Cardiac atrium fibroblast (primary cell): ENCODE data around the gene WDR38.

DNA sequence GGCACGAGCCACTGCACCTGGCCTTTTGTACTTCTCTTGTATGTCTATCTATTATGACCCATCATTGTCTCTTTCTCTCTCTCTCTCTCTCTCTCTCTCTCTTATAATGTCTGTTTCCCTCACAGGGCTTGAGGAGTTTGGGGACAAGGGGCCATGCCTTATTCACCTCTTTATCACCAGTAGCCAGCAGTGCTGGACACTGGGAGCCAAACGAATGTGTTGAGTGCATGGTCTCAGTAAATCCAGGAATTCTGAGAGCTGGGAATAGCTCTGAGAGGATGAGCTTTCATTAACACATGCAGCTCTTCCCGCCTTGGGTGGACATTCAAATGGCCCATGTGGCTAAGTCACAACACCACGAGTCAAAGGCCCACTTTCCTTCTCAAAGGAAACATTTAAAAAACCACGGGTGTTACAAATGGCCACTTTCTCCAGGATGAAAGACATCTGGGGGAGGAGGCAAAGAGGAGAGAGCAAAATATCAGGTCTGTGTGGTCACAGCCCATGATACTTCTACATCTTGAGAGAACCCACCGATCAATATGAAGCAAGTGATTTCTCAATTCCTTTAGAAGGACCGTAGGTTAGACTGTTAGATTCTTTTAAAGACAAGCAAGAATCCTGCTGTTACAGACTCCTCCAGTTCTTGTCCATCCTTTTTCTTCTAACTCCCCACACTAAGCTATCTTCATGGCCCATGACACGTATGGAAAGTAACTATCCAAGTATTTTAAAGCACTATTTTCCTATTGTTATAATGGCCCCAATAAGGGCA lies 139.3 kb downstream of the CRB2 start:
- RAMPAGE, long total RNA = no peak

DNA sequence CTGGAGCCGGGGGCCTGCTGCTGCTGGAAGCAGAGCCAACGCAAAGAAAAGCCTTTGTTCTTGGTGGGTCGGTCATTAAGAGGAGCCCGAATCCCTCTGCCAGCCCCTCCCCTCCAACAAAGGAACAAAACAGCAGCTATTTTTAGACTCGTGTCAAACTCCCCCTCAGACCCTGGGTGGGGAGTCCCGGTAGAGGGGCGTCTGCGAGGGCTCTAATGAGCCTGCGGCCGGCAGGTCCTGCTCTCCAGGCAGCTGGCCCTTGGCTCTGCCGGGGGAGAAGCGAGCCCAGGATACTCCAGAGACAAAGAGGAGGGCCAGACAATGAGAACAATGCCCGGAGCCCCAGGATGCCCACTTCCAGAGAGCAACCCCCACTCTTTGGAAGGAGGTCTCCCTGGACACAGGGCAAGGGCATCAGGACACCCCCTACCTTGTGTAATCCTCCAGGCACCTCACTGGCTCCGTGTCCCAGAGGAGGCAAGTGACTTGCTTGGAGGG lies 114.1 kb downstream of the LHX2 start:
- RAMPAGE, long total RNA = no peak

DNA sequence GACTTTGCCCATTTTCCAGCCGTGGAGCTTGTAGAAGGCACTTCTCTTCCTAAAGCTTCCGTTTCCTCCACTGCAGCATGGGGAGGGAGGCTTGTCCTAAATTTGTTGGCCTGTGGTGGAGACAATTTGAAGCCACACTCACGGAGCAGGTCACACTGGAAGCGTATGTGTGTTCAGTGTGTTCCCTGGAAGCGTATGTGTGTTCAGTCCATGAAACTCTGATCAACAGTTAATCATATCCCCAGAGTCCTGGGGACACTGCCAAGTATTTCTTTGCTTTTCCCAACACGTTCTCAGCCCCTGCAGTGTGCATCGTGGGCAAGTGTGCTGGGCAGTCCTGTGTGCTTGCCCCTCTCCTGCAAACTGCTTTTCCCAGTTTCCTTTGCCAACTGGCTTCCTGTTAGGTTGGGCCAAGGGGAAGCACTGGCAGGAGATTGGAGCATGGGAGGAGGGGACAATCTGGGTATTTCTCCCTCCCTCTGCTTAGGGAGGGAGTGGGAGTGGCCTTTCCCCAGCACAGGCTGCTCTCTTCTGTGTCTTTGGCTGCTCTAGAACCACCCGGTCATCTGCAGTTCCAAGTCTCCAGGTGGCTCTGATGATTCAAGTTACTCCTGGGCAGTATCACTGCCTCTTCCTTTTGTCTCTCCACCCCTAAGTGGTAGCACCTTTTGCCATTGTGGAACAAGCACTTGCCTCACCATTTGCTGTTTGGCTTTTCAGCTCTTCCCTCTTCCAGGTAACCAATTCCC lies 36.8 kb upstream of the NEK6 start:
- RAMPAGE, long total RNA = no peak

- RAMPAGE, long total RNA = no peak
Observed at GRCh38 chr9:124259070-124259269, 1.2 kb downstream of the NEK6 start.

GRCh38 chr9:124309572-124310130 lies 51.9 kb downstream of the NEK6 start:
- RAMPAGE, long total RNA = no peak

GRCh38 chr9:124344472-124345537 lies 70.4 kb downstream of the PSMB7 start:
- RAMPAGE, long total RNA = no peak

GRCh38 chr9:124409428-124410036 lies 5.7 kb downstream of the PSMB7 start:
- RAMPAGE, long total RNA = no peak

DNA sequence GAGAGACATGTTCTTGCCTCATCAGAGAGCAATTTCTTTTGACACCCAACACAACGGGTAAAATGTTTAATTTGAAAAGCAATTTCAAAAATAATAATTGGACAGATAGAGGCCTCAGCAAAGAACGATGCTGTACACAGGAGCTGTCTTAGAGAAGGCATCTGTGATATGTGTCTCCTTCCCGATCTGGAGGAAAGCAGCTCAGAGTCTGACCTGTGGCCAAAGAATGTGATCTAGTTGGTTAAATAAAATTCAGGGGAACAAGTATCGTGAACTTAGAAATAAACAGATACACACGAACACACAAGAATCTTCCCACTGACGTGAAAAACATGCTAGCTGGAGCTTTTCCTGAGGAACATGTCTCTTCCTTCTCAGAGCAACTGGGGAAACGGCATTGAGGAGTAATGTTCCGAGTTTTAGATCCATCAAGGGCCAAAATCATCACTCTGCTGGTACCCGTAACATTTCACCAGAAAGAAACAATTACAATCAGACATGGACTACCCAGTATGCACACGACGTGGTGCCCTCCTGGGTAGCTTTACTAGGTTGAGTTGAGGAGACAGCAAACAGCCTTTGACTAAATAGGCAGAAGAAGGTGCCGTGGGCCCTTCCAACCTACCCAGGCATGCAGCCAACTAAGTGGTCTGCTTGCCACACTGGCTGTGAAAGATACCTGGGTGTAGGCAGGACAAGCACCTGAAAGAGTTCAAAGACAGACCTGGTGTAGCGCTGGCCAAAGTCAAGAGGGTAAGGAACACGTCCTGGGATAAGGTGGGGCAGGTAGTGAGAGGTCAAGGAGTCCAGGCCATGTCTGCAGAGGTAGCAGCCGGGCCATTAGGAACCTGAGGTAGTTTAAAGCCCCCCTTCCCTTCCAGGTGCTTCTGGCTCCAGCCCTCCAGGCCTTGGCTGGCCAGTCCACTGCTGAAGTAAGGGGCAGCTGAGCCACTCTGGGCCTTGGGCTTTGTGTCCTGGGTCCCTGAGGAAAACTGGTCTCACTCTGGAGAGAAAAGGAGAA lies 13.6 kb upstream of the NR5A1 start:
- RAMPAGE, long total RNA = no peak

- RAMPAGE, long total RNA = no peak
Observed at GRCh38 chr9:124594428-124595049, 87.3 kb upstream of the NR5A1 start.

DNA sequence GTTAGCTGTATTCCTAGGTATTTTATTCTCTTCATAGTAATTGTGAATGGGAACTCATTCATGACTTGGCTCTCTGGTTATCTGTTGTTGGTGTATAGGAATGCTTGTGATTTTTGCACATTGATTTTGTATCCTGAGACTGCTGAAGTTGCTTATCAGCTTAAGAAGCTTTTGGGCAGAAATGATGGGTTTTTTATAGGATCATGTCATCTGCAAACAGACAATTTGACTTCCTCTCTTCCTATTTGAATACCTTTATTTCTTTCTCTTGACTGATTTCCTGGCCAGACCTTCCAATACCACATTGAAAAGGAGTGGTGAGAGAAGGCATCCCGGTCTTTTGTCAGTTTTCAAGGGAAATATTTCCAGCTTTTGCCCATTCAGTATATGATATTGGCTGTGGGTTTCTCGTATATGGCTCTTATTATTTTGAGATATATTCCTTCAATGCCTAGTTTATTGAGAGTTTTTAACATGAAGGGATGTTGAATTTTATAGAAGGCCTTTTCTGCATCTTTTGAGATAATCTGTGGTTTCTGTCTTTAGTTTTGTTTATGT lies 102.7 kb upstream of the NR5A1 start:
- RAMPAGE, long total RNA = no peak

GRCh38 chr9:124711344-124712274 lies 59.5 kb downstream of the NR6A1 start:
- RAMPAGE, long total RNA = no peak

GRCh38 chr9:124818370-124819481 lies 34.5 kb upstream of the WDR38 start:
- RAMPAGE, long total RNA = no peak

DNA sequence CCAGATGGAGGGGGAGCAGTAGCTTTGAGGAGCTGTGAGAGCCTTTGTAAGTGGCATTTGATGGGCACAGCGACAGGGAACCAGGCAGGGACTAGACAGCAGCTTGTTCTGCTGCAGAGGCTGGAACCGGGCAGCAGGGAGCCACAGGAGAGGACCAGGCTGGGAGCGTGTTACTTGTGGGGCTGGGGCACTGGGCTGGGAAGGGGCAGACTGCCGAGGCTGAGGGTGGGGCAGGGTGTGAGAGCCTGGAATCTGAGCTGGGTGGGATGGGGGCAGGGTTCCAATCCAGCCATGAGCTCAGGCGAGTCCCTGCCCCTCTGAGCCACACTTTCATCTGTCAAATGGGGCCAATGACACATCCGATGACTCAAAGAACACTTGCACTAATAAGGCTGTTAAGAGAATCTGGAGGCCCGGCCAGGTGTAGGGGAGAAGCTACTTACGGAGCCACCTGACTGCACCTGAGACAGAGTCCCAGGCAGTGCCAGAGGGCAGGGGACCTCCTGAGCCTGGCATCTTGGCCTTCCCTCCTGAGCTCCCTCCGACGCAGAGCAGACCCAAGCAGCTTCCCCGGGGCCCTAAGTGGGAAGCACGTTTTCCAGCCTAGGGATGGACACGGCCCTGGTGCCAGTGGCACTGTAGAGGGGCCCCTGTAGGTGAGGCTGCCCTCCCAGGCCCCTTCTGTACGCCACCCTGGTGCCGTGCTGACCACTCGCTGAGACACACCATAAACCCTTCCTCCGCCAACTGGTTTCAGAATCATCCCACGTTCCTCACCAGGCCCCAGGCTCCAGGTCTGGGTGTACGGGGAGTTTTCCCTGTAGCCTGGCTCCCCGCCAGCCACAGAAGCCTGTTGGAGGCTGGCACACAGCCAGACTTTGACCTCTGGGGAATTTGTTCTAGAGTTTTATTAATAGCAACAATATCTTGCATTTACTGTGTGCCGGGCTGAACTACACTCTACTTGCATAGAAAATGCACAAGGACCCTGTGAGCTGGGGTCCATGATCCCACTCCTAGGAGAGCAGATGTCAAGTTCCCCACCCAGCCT lies 18.4 kb upstream of the WDR38 start:
- RAMPAGE, long total RNA = no peak

GRCh38 chr9:124853008-124854014 lies at the start of gene WDR38:
Gene WDR38, plus strand, starts transcription at chr9:124853460.
- RAMPAGE, long total RNA = no peak

GRCh38 chr9:124879025-124880056 lies 17.4 kb downstream of the ARPC5L start:
- RAMPAGE, long total RNA = no peak

DNA sequence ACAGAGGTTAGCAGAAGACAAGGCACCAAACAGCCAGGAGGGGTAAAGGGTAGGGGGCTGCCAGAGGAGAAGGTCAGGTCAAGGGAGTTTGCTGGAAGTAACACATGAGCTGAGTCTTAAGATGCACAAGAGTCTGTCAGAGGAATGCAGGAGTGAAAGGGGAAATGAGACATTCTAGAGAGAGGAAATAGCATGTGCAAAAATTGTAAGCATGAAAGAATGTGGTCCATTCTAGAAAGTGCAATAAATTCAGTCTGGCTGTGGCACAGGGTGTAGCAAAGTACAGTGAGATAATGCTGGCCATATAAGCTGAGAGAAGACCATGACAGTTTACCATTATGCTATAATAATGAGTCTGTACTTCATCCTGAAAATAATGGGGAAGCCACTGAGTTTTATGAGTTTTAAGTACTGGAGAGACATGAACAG lies 6.6 kb downstream of the GOLGA1 start:
- RAMPAGE, long total RNA = no peak

DNA sequence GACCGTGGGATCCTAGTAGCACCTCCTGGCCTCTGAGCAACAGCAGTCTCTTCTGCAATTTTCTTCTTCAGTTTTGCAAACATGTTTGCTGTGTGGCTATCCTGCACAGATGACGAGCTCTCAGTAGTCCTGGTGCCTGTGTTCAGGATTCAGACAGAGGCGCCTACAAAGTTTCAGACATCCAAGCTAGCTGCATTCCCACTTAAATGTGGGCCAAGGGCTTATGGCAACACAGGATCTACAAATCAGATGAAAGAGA lies 2.3 kb downstream of the GOLGA1 start:
- RAMPAGE, long total RNA = no peak

GRCh38 chr9:124947758-124948269 lies 6.9 kb upstream of the GOLGA1 start:
- RAMPAGE, long total RNA = no peak

- RAMPAGE, long total RNA = no peak
Observed at GRCh38 chr9:125237924-125238445, 3.2 kb downstream of the HSPA5 start.

DNA sequence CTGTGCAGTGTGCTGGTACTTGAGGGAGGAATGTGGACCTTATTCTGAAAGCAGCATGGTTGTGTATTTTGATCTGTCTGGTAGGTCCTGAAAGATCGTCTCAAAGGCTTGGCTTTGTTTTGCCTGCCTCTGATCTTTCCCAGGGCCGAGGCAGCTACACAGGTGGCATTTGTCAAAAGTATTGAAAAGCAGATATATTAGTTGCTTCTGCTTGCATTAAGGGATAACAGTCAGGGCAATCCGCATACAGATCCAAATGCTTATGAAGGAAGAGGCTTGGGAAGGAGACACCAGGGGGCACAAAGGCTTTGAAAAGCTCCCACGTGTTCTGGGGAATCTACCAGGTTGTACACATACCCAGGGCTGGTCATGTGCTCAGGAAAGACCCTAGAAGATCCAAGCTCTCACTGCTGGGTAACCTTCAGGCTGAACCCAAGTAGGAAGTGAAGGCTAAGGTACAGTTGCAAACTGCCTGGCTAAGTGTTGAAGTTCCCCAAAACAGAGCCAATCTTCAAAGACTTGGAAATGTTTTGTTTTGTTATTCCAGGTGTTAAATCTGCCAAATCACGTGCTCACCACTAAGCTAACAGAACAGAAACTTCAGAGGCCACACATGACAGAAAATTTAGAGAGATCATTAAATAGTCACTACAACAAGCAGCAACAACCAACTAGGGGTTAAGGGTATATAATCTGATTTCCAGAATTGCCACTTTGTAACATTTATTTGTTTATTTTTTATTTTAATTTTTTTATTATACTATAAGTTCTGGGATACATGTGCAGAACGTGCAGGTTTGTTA lies 54.0 kb downstream of the GAPVD1 start:
- RAMPAGE, long total RNA = no peak